Placental epithelial cell (primary cell): ENCODE measurements around a stretch of chr7.

DNA sequence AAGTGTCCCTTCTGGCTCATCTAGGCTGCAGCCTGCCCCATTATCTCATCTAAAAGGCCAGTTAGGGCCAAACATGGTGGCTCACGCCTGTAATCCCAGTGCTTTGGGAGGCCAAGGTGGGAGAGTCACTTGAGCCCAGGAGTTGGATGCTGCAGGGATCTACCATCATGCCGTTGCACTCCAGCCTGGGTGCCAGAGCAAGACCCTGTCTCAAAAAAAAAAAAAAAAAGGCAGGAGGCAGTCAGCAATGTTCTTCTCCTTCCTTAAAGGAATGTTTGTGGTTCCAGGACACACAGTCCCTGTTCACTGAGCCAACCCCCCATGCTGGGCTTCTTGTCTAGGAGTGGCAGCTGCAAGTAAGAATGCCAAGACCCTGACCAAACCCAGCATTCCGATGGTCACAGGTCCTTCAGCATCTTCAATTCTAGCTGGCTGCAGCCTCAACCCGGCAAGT lies 38.3 kb upstream of the CUX1 start:
- CAGE, long polyA plus RNA = no peak

- CAGE, long polyA plus RNA = no peak
Measured at GRCh38 chr7:101818599-101819342, 1.3 kb downstream of the CUX1 start.

- CAGE, long polyA plus RNA = no peak
Measured at GRCh38 chr7:101860684-101861200, 43.3 kb downstream of the CUX1 start.

GRCh38 chr7:101885658-101886144 lies 68.3 kb downstream of the CUX1 start:
- CAGE, long polyA plus RNA = no peak

DNA sequence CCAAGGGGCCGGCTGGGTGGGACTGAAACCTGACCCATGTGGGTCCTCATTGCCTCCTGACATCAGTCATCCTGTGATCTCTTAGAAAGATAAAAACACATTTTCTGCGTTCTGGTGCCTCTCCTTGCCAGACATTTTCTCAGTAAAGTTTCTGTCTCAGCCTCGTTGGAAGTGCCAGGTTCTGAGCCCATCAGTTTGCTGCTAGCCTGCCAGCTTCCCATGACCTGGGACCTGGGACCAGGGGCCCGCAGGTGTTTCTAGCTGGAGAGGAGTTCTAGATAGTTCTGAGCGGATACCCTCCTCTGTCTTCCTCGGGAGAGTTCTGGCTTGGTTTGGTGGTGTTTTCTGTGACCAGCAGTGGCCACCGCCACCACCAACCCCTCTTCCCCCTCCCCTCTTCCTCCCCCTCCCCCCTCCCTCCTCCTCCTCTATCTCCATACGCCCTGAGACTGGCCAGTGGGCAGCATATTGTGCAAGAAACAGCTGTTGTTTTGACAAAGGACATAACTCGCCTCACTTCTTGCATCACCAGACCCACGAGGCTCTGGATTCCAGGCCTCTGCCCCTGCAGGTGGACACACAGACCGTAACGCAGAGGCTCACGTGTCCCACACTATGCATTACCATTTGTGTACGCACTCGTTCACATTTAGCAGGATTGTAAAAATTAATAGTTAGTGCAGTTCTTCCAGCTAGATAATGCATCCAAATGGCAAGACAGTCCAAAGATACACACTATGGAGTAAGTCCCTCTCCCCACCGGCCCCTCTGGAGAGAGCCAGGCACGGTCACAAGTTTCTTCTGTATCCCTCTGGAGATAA lies 94.6 kb downstream of the CUX1 start:
- CAGE, long polyA plus RNA = no peak

GRCh38 chr7:101935401-101935786 lies 118.0 kb downstream of the CUX1 start:
- CAGE, long polyA plus RNA = no peak

DNA sequence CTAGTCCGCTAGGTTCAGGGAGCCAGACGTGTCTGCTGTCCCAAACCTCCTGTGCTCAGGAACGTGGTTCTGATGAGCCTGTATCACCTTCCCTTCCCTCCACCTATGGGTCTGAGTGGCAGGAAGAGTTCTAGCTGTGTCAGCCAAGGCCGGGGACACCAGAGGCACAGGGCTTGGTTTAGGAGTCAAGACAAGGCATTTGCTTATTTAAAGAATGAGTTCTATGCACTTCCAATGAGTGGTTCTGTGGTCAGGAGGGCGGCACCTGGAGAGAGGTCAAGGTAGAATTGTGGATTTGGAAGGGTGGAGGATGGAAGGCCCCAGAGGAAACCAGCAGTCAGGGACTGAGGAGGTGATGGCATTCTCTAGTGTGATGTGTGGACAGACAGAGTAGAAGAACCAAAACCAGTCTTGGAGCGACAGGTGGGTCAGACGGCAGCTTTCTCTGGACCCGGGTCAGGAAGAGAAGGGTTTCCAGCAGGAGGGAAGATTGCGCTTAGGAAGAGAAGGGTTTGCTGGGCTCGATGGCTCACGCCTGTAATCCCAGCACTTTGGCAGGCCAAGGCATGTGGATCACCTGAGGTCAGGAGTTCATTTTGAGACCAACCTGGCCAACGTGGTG lies 128.4 kb downstream of the CUX1 start:
- CAGE, long polyA plus RNA = no peak

DNA sequence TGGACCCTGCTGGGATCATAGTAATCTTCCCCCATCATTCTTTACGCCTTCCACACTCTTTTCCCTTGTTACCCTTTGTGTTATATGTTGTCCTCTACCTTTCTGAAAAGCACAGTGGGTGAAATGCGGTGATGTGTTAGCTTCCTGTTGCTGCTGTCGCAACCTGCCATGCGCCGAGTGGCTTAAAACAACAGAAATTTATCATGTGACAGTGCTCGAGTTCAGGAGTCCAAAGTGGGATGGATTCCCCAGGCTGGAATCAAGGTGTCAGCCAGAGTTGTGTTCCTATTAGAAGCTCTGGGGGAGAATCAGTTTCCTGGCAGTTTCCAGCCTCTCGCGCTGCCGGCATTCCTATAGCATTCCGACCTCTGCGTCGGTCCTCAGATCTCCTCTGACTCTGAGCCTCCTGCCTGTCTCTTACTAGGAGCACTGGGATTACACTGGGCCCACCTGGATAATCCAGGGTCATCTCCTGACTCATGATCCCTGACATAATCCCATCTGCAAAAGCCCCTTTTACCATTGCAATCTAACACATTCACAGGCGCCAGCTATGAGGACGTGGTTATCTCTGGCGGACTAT lies 207.4 kb downstream of the CUX1 start:
- CAGE, long polyA plus RNA = no peak

- CAGE, long polyA plus RNA = no peak
Measured at GRCh38 chr7:102097308-102097639, 189.4 kb upstream of the SH2B2 start.

- CAGE, long polyA plus RNA = no peak
Measured at GRCh38 chr7:102120669-102121271, 165.9 kb upstream of the SH2B2 start.

DNA sequence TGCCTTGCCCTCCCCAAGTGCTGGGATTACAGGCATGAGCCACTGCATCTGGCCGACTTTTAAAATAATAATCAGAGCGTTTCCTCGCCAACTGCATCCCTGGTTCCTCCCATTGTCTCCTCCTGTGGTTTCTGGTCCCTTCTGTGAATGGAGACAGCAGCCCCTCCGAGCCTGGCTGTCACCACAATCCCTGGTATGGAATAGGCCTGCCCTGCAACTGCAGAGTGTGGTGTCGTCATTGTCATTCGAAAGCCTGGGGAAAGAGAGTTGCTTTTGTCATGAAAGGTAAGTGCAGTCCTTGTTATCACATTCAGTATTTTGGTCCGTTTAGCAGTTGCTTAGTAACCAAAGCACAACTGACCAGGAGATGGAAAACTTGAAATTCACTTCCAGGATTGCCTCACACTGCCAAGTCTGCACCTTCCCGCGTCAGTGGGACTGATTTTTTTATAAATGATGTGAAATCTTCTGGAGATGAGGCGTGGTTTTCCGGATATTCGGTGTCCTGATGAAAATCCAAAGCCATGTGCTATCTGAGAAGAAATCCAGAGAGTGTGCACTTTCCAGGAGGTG lies 133.9 kb upstream of the SH2B2 start:
- CAGE, long polyA plus RNA = no peak

DNA sequence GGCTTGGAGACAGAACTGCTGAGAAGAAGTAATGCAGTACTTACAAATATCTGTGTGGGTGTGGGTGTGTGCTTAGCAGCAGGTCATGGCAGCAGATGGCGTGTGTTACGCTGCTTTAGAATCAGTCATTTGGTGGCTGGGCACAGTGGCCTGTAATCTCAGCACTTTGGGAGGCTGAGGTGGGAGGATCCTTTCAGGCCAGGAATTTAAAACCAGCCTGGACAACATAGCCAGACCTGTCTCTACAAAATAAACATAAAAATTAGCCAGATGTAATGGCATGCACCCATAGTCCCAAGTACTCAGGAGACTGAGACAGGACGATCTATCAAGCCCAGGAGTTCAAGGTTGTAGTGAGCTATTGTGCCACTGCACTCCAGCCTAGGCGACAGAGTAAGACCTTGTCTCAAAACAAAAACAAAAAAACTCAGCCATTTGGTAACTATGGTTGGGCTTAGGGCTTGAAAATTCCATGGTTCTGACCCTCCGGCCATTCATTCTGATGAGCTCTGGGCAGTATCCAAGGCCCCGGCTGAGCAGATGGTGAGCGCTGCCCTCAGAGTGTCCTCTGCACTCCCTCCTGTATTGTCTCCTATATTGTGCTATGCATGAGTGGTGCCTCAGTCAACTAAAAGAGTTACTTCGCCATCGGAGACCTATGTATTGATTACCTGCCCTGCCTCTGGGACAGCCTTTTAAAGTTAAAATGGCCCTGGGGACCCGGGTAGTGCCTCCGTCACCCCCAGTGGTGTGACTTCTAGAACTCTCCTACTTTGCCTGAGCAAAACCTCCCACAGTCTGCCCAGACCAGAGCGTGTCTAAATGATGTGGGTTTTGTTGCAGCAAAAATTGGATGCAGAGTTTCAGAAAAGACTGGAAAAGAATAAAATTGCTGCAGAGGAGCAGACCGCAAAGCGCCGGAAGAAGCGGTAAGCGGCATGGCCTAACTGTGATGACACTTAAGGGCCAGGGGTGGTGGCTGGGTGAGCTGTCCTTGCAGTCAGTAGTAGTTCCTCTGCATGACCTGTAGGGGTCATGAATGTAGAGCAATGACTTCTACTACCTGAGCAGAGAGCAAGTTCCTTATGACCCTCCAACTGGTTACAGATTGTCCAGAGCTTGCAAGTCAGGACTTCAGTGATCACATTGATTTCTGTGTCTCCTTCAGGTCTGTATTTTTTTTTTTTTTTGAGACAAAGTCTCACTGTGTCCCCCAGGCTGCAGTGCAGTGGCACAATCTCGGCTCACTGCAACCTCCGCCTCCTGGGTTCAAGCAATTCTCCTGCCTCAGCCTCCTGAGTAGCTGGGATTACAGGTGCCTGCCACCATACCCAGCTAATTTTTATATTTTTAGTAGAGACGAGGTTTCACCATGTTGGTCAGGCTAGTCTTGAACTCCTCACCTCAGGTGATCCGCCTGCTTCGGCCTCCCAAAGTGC lies 8.1 kb downstream of the PRKRIP1 start:
- CAGE, long polyA plus RNA = no peak

GRCh38 chr7:102512822-102513528 lies 4.6 kb downstream of the RASA4B start:
- CAGE, long polyA plus RNA = no peak

GRCh38 chr7:102781471-102782206 lies 32.8 kb downstream of the FAM185A start:
- CAGE, long polyA plus RNA = no peak

GRCh38 chr7:102872309-102872811 lies 40.4 kb upstream of the LRRC17 start:
- CAGE, long polyA plus RNA = no peak

GRCh38 chr7:103038102-103038497 lies 36.8 kb upstream of the ARMC10 start:
- CAGE, long polyA plus RNA = no peak

DNA sequence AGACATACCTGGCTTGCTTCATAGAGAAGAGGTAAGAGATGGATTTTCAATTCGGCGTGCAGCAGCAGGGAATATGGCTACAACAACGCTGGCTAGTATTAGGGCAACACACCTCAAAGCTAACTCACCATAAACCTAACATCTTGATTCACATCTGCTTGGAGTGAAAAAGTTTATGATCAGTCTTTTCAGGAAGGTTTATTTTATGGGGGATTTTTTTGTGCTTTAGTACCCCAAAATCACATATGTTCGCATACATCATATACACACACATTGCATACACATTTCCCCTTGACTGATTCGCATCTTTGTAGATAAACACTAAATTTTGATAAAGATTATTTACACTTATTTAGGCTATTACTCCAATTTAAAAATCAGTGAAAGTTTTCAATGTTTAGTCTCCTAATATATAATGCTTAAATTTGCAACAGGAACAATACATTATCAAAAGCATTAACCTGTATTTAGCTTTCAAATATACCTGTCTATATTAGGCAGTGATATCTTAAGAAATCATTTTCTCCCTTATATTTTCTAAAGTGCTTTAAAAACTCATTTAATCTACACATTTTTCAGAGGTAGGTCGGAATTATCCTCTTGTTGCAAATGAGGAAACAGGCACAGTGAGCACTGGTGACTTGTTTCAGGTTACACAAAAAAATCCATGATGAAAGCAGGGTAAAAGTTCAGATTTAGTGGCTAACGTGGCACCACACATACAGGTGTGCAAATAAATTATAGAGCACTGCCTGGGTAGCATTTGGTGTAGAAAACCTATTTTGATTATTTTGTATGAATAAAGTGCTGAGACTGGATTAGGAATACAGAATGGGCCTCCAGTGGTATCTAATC lies 26.4 kb downstream of the ARMC10 start:
- CAGE, long polyA plus RNA = no peak

- CAGE, long polyA plus RNA = no peak
Measured at GRCh38 chr7:103905648-103906132, 83.8 kb downstream of the RELN start.

DNA sequence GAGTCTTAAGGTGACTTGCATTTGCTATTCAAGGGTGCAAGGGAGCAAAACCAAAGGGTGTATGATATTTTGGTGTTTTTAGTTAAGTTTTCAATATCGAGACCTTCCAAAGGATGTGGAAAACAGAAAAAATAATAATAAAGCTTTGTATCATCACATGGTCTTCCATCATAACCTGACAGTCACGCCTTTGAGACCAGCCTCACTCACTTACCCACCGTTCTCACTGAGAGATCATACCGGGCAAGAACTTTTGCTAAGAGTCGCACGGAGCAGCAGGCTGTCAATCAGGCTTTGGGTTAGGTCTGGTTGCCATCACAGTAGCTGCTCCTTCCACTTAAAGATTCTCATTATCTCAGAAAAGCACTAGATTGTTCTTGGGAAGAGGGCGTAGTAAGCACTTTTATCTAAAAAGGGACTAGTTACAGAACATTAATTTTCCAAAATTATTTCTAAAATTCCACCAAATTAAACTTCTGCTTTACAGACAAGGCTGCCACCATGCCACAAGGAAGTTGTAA lies 2.0 kb downstream of the RELN start:
- CAGE, long polyA plus RNA = no peak

DNA sequence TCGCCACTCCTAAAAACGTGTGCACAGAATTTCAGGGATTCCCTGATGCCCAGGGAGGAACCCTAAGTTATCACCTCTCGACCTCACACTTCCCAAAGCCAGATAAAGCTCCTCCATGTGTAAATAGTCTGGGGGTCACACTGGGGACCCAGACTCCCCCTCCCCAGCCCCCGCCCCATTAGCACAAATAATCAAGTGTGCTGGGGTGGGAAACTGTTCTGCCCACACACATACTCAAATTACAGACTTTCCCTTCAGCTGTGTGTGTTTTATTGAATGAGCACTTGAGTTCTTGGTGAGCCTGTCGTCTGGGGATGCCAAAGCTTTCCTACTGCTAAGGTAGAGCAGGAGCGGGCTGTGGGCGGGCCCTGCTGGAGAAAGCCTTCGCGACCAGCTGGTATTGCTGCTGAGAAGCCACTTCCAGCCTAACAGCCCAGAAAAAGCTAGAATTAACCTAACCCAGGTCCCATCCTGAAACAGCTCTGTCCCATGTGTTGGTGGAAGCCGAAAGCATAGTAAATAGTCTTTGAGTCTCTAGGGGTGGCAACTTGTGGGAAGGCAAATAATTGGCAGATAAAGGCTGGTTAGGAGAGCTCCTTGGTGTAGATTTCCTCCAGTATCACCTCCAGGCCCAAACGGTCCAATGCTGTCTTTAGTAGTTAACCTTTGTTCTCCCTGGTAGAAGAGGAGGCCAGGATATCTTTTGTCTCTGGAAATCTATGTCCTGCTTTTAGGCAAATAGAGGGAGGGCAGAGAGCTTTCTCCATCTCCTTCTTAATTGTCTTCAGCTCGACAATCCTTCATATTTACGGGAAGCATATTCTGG lies 86.9 kb upstream of the KMT2E start:
- CAGE, long polyA plus RNA = no peak